Fibroblast of villous mesenchyme (primary cell): ENCODE measurements around the gene ALG9.

- CAGE, long polyA plus RNA, result no peak
Measured at GRCh38 chr11:107591602-107592261, 785 bp downstream of the ELMOD1 start.

DNA sequence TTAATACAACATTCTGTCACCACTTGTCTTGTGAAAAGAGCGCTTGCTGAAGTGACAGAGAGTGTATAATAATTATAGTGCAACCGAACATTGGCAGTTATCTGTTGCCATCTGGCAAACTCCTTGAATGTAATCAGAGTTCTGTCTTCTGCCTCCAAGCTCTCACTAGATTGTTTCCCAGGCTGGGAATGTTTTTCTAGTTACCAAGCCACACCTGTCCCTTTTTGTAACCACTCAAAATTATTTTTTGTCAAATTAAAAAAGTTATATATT, 1.3 kb upstream of the SLN start:
- CAGE, long polyA plus RNA, result no peak

GRCh38 chr11:108261596-108262142, 38.8 kb downstream of the ATM start:
- CAGE, long polyA plus RNA, result no peak

DNA sequence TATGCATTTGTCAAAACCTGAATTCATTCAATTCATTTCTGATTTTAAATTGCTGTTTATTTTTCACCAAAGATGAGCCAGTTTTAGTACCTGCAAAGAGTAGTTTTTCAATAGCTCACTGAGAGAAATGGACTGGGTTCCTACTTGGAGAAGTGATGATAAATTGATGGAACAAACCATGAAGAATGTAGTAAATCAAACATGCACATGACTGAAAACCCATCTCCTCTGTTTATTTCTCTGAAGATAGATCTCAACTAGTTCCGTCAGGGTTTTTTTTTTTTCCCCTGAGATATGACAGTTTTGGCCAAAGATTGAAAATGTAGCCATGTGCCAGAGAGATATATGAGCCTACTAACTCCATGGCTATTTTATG, 239.6 kb downstream of the DDX10 start:
- CAGE, long polyA plus RNA, result no peak

- CAGE, long polyA plus RNA, result no peak
Measured at GRCh38 chr11:110253864-110254400, 42.5 kb downstream of the RDX start.

DNA sequence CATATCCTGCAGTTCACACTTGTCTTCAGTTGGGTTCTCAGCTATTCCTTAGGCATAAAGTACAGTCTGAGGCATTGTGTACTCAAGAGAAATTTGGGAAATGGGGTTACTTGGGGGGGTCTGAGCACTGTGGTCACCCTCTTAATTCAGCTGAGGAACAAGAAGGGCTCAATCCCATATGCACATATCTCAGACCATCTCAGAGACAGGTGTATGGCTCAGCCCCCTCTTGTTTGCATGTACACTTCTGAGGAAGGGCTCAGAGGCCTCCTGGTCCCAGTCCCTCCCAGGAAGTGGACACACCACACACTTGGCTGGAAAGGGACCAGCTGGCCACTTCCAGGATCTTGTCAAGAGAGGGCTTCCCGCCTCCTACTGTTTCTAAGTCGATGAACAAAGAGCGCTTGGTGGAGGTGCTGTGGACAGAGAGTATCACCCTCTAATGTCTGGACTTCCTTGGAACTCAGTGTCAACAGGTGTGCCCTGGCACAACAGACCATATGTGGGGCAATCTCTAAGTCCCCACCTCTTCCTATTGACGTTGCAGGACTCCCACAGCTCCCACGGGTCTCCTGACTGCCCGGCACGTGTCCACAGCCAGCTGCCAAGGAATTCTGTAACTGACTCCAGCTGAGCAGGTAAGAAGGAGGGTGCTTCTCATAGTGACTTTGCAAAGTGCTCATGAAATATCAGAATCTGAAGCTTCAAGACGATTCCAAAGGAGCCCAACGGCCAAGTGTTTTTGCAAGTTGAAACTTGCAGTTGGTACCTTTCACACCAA, 16.2 kb downstream of the POU2AF1 start:
- CAGE, long polyA plus RNA, result no peak

- CAGE, long polyA plus RNA, result no peak
Measured at GRCh38 chr11:111602993-111603925, 1.0 kb downstream of the SIK2 start.

GRCh38 chr11:111730726-111731984, 35.0 kb downstream of the PPP2R1B start:
- CAGE, long polyA plus RNA, result no peak

DNA sequence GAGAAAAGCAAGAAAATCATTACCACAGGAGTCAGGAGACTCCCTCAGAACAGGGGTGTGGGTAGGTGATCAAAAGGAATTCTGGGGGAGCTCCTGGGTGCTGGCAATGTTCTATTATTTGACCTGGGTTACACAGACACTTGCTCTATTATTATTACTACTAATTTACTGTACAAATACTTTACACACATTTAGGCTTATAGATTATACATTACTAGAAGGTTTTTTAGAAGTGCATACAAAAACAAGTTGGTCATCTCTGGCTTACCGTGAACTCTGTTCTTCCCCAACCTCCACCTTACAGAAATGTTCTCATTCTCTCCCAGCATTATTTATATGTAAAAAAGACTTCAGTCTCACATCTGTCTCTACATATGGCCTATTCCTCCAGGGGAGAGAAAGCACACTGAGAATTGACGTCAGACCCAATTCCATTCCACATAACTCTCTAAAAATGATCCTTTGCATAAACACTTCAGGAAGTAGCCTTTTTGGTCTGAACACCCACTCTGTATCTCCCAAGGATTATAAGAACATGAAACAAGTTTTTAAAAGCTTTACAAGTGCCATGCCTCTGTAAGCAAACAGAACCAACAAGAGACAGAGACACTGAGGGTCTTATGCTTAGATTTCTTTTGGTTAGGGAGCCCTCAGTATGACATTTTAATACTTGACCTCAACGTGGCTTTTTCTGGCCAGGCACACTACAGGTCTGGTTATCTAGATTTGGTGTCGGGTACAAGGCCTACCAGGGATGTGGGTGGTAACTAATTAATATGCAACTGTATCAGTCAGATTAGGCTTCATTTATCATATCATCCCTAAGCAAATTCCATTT, 48.4 kb upstream of the PPP2R1B start:
- CAGE, long polyA plus RNA, result no peak

DNA sequence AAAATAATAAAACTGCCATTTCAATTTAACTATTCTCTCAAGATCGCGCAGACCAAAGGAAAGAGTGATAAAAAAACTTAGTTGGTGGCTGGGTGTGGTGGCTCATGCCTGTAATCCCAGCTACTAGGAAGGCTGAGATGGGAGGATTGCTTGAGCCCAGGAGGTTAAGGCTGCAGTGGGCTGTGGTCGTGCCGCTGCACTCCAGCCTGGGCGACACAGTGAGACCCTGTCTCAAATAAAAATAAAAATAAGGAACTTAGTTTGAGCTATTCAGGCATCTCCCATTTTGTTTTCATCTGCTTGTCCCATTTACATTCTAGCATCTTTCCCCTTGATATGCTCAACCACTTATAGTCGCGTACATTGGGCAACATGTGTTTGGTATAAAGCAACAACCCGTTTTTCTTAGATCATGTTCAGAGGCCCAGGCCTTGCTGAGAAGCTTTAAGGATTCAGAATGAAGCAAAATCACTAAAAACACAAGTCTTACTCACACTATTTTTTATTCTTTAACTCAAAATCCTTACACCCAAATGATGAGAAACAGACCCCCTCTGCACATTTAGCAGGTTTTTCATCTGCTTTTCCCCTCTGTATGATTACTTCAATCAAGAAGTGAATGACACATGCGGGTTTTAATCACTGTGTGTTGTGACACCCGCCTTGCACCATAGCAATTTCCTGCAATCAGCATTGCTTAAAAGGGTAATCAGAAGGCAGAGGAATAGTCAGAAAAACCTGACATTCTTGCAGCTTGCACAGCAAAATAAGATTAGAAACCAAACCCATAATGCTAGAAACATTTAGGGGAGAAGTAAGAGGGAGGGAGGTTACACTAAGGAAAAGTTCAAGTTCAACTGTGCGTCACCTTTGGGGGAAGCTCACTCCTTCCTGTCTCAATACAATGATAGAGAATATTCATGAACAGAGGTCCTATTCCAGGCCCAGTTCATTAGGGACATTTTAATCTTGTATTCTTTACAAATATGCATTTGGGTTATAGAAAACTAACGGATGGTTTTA, 26.0 kb downstream of the ALG9 start:
- CAGE, long polyA plus RNA, result no peak

DNA sequence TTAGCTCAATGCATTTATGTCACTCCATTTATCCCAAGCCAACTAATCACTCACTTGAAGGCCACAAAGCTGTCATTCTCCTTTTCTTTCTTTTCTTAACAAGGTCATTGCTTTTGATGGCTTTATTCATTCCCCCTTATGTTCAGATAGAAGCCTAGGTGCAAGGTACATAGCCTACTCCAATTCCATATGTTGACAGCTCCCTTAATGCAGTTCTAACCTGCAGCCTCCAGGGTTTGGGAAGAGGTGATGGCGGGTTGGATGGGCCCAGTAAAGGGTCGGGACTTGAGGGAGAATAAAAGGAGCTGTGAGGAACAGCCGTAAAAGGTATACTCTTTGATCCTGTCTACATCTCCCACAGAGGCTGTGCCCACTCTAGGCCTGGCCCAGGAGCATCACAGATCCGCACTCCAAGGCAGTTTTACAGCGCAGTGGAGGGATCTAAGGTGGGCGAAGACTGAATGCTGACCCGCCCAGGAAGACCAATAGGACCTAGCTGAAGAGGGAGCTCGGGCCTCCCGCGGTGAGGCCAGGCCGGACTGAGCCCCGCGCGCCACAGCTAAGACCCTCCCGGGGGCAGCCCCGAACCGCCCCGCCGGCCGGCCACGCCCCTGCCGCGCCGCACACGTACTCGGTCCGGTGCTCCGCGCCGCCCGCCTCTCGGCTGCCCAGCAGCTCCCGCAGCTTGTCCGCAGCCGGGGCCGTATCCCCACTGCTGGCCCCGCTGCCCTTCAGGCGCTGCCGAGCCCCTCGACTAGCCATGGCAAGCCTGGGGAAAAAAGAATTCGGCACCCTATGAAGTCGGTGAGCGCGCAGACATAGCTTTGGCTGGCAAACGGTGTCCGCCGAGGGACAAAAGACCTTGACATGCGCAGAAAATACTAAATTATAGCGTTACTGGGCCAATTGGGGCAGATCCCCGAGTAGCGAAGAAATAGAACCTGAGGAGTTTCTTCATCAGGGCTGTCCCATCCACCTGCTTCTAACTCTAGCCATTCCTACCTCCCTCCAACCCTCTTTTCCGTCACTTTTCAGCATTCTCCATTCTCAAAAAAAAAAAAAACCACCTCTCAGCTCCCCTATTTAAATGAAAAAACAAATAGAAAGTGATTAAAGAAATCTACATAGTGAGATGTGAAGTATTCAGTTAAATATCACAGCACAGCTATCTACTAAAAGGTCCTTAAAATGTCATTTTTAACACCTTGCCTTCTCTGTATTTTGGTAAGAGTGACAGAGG, at the start of gene ALG9:
Gene ALG9 (minus strand): TSS at position 861 of the 1,240 bp plus-strand sequence.
- CAGE, long polyA plus RNA, result start-site peak on the minus strand centred at position 808 of the sequence, 52 bp wide, 325 and 429 reads in 2 replicates

GRCh38 chr11:111913379-111913909, 910 bp downstream of the HSPB2 start:
- CAGE, long polyA plus RNA, result no peak

DNA sequence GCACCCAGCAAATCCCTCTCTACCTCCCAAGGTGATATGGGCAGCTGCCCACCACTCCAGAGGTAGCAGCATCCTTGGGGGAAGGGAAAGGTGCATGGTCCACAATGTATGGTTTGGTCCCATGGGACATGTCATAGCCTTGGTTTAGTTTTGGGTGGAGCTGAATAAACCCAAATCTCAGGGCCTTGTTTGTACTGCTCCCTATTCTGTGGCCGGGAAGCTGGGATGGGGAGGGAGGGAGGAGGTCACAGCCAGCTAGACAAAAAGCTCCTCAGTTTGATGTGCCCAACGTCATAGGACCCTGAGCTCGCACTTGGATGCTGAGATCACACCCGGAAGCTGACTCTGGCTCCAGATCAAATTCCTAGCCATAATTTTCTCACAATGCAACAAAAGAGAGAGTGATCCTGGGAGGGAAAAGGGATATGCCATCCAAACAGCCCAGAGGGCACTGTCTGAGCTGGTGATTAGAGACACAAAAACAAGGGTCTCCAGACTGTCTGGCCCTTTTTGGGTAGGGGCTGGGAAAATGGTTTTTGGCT, 1.4 kb downstream of the HSPB2 start:
- CAGE, long polyA plus RNA, result no peak

DNA sequence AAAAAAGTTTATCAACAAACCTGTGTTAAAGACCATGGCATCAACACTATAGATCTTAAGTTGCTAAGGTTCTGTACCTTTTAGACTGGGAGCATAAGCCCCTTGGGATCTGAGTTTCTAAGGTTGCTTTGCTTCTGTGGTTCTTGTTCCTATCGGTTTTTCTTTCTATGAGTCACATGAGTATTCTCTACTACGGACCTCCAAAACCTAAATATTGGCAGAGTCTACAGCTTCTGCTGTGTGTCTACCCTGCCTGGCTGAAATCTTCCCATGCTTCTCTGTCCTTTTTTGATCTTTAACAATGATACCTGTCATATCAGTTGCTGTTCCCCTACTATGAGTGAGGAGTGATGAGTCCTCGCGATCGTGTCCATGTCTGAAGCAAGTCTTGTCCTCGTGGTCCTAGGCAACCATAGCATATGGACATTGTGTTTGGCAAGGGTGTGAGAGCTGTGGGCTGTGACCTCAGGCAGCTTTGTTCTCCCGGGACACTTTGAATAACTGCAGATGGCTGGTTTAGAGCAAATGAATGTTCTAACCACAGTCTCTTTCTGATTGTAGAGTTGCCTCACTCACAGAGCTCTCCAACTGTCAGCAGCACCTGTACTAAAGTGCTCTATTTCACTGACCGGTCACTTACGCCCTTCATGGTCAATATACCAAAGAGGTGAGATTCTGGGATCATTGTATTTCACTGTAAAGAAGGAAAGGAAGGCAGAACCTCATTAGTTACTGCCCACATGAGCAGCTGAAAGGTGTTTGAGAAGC, 8.9 kb upstream of the DLAT start:
- CAGE, long polyA plus RNA, result no peak

DNA sequence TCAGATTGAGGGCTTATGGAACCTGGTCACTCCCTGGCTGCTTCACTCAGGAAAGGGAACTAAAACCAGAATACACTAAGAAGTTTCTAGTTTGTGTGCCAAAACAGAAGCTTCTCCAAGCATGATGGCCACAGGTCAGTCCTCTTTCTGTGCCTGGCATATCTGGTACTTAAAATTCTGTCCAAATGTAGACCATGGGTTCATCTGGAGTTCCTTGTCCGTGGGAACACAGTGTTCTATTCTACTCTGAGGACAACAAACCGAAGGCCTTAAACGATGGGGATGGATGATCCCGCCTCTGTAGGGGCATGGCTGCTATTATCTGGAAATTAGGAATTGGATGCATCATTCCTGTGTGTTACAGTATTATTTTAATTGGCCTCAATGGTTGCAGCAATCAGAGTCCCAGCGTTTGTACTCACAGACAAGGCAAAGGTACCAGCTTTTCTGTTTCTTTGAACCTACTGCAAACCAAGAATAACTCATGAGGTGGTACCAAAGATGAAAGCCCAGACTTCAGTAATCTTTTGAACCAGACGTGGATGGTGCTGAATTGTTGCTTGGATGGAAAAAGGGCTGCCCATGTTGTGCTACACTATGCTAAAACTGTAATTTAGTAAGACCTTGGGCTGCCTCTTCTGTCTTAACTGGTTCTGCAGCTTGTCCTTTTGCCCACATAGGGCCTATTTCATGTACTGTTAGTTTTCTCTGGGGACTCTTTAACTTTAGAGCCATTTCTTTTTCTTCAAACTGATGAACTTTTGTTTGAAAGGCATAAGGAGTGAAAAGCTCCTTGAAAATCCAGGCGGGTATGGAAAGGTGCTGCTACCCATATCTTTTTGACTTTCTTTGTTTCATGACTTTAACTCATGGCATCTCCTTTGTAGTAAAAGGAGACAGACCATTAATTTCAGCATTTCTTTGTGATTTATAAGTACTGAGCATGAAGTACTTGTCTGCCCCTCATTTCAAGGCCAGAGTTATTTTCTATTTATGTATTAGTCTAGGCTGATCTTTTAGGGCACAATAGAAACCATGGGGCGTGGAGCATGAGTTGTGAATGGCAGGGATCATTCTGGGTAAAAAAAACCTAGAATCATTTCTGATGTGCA, 5.8 kb upstream of the DLAT start:
- CAGE, long polyA plus RNA, result no peak

- CAGE, long polyA plus RNA, result no peak
Measured at GRCh38 chr11:112050868-112051234, 23.0 kb downstream of the PIH1D2 start.

GRCh38 chr11:112195013-112195523, 19.8 kb downstream of the BCO2 start:
- CAGE, long polyA plus RNA, result no peak

DNA sequence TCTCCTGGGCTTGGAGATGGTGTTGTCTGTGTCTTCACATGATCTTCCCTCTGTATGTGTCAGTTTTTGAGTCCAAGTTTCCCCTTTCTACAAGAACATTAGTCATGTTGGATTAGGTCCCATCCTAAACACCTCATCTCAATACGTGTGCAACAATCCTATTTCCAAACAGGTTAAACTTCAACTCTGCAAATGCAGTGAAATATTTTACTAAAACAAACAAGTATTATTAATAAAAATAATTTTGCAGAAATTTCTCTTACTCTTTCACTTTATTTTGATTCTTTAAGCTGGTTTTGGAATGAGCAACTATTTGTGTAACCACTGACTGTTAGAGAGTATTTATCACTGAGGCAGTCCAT, 3.0 kb upstream of the PTS start:
- CAGE, long polyA plus RNA, result no peak

GRCh38 chr11:112227657-112229078, 1.9 kb downstream of the PTS start:
- CAGE, long polyA plus RNA, result no peak

DNA sequence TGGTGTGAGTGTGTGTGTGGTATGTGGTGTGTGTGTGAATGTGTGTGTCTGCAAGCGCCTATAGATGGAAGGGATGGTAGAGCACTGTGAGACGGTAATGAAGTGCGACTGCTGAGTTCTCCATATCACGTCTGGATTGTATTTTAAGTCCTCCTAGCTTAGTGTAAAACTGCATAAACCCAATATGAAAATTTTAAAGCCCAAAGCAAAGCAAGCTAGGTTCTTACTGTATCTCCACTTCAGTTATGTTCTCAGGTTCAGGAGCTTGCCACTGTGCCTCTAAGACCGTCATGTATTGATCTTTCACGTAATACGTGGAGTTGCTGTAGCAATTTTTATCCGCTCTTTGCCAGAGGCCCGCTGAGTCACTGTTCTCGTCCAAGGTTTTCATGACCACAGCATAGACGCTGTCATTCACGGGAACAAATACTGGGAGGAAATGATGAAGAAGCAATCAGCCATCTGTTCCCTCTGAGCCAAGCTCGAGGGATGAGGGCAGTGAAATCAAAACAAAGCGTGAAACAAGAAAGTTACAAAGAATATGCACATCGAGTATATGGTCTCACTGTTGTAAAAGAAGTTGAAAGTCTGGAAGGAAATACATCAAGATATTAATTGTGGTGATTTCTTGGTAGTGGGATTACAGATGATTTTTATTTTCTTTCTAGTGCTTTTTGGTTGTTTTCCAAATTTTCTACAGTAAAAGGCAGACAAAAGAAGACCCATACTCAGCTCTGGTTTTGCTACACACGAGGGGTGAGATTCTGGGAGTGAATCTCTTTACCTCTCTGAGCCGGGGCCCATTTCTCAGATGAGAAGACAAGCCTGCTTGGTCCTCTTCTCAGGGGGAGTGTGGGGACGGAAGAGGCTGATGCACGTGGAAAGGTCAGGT, 5.3 kb downstream of the PLET1 start:
- CAGE, long polyA plus RNA, result no peak